Mesothelial cell of epicardium (in vitro differentiated cells): ENCODE measurements around the gene HKDC1.

- PRO-cap: no peak
Observed at GRCh38 chr10:68526542-68526855, 824 bp downstream of the SLC25A16 start.

DNA sequence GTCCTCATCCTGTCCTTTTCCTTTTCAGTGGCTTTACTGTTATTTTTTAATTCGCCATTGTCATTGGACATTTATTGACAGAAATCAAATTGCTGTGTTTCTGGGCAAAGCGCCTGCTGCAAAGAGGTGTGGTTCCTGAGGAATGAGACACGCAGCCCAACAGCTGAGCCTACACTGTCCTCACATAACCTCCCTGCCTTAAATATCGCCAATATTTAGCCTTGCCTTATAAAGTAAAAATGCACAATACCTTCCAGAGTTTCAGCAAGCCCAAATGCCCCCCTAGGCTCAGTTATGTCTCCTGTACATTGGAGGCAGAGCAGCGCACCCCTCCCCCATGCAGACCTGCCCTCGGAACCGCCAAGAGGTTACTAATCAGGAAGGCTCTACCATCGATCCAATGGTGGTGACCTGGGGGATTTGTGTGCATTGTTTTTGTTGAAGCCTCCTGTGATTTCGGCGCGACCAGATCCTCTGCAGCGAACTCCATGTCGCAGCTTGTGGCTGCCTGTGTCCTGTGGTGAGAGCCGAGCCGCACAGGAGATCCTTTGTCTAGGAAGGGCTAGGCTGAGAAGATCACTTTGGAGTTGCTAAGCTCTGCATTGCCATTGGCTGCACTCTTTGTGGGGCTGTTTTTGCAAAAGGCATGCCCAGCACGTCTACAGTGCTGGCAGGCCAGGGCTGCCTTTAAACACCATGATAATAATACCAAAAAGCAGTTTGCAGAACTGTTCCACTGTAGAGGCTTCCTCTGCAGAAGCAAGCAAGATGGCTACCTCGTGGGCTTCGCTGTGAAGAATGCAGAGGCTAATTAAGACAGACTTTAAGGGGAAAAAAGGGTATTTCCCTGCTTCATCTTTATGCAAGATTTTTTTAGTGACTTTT lies 40.0 kb downstream of the TET1 start:
- PRO-cap: unidirectional peak, minus-strand start at position 779 of the sequence

DNA sequence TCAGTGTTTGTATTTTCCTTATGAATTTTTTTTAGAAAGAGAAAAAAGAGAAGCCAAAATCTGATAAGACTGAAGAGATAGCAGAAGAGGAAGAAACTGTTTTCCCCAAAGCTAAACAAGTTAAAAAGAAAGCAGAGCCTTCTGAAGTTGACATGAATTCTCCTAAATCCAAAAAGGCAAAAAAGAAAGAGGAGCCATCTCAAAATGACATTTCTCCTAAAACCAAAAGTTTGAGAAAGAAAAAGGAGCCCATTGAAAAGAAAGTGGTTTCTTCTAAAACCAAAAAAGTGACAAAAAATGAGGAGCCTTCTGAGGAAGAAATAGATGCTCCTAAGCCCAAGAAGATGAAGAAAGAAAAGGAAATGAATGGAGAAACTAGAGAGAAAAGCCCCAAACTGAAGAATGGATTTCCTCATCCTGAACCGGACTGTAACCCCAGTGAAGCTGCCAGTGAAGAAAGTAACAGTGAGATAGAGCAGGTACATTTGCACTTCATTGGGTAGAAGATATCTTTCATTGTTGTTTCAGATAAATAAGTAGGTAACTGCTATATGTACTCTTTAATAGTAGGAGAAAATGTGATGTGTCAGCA lies 3.9 kb downstream of the DDX21 start:
- PRO-cap: no peak

DNA sequence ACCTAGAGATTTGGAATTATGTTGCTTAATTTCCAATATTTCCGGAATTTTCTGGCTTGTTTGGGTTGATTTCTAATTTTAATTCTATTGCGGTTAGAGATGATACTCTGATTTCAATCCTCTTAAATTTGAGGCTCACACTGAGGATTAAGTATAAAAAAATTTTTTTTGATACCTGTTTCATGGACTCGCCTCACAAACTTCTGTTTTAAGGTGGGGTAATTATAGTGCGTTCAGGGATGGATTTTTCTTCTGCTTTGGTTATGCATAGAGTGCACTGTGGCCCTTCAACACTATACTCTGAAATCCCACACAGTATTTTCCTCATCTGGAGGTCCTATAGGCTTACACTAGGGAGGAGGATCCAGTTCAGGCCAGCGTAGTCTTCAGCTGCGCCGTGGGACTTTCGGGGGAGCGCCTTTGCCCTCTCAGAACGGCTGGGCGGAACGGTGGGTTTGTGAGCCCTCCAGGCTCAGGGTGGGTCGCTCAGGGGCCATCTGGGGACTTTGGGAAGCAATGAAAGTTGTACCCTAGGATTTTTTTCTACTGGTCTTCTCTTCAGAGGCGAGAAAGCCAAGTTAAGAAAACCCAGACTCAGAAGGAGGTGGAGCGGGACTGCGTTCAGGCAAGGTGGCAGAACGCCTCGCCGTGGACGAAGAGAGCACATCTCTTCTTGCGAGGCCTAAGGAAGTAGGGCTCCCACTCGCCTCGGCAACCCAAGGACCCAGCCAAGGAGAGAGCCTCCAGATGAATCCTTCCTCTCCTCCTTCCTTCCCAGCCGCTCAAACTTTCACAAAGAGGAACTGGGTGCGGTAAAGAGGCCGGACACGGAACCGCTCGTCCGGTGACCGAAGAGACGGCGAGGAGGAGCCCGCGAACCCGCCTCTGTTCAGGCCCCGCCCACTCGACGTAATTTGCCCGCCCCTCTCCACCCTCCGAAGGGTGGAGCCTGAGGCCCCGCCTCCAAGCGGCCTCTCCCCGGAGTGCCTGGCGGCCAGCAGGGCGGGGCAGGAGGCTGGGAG lies 569 bp upstream of the VPS26A start:
- PRO-cap: unidirectional peak, plus-strand start at position 382 of the sequence; unidirectional peak, plus-strand start at position 591 of the sequence; bidirectional peak, plus-strand start at position 636 of the sequence, minus-strand start at position 617 of the sequence; bidirectional peak, plus-strand start outside the sequence, minus-strand start at position 881 of the sequence

GRCh38 chr10:69219847-69220469 lies at the start of gene HKDC1:
HKDC1 (plus strand) TSS chr10:69220332.
- PRO-cap: no peak

GRCh38 chr10:69315523-69316109 lies 3.0 kb upstream of the HK1 start:
- PRO-cap: no peak

DNA sequence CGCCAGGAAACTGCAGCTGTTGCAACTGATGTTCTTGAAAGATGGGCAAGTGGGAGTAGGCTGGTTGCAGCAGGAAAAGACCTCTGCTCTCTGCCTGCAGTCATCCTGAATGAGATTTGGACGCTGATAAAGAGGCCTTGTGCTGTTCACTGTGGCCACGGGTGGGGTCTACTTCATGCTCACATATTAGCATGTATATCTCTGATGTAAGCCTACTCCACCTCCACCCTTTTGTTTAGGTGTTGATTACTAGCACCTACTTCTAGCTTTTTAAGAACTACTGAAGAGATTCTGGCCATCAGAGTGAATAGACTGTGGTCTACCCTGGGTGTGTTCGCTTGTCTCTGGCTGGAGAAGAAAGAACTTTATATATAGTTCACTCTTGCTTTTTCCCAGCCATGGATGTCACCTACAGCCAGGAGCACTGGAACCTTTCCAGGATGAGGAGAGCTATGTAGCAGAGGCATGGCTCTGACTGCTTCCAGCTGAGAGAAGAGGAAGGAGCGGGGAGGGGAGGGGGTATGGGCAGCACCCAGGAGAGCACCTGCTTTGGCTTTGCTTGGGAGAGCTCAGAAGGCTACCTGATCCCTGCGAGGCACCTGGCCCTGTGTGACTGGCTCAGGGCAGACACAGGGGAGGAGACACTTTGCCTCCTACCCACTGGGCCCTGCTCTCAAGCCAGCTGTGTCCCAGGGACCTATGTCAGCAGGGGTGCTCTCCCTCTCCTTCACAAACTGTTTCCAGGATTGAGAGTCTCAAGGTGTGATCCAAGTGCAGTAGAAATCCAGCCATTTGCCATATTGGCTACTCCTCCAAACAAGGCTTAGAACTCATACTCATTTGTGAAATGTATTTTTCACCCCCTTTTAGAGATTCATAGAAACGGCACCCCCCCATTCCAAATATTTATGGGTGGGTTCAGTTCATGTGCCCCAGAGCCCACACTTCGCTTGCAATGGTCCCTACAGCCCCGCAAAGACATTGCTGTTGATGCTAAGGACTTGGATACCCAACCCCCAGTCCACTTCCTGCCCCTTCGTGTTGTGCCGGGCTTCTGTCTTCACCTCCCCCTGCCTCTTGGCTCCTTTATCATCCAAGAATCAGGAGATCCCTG lies 26.8 kb downstream of the HK1 start:
- PRO-cap: no peak

GRCh38 chr10:69362138-69363554 lies 44.0 kb downstream of the HK1 start:
- PRO-cap: no peak

- PRO-cap: no peak
Observed at GRCh38 chr10:69413449-69414064, 3.2 kb downstream of the TACR2 start.

- PRO-cap: no peak
Observed at GRCh38 chr10:69455352-69455753, 4.1 kb downstream of the TSPAN15 start.

GRCh38 chr10:69646246-69646731 lies 16.2 kb downstream of the FAM241B start:
- PRO-cap: no peak

- PRO-cap: no peak
Observed at GRCh38 chr10:70173831-70174717, 3.8 kb upstream of the SAR1A start.

DNA sequence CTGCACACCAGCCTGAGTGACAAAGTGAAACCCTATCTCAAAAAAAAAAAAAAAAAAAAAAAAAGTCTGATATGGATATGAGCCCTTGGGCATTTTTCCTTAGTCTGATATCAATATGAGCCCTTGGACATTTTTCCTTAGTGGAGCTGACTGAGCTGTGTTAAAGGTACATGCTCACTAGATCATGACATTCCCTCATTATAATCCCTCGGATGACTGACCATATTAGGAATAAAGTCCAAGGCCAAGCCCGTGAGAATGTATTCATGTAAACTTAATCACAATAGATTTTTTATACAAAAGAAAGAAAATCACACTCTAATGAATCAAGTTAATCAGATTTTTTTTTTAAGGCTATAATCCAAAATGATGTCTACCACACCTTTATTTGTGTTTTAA lies 5.6 kb downstream of the PPA1 start:
- PRO-cap: no peak

DNA sequence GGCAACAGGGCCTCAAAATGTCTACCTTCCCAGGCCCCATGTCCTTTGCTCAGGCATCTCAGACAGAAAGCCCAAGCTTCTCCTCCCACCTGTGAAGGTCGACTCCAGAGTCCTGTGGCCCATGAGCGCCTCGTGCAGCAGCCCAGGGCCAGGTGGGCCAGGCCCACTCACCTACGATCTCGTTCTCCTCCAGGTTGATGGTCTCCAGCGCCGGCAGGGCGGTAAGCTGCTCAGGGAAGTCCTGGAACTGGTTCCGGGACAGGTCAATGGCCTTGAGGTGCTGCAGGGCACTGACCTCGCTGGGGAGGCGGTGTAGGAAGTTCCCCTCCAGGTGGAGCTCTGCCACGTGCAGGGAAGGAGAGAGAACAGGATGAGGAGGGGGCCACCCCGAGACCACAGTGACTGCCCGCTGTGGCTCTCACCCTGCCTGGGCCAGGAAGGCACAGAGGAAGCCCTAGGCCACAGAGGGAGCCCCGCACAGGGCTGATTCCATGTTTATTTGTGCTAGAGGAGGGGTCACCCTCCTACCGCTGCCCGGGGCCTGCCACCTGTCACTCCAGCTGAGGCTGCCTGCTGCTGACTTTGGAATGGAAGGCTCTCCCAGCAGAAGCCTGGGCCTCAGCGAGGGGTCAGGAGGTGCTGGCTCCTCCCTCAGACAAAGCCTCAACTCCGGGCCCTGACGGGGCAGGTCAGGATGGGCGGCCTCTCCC lies 40.0 kb upstream of the NPFFR1 start:
- PRO-cap: no peak

DNA sequence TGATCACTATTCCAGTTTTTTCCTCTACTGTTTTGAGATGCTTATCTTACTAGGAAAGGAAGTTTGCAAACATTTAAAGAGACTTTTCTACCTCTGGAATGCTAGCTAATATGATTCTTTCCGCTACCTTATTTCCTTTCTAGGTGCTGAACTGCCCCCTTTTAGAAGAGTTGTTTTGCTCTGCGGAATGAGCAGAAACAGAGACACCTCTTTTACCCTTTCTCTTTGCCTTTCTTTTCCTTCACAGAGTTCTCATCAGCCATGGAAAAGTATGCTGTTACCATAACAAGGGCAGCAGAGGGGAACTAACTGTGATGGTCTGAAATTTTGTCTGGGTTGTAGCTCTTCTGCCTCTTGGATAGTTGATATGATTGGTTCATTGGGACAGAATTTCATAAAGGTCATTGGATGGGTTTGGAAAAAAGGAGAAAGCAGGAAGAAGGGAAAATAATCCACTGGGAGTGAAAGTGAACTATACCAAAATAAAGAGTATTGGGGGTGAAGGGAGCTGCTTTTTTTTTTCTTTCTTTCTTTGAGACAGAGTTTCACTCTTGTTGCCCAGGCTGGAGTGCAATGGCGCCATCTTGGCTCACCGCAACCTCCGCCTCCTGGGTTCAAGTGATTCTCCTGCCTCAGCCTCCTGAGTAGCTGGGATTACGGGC lies 5.7 kb downstream of the EIF4EBP2 start:
- PRO-cap: no peak

DNA sequence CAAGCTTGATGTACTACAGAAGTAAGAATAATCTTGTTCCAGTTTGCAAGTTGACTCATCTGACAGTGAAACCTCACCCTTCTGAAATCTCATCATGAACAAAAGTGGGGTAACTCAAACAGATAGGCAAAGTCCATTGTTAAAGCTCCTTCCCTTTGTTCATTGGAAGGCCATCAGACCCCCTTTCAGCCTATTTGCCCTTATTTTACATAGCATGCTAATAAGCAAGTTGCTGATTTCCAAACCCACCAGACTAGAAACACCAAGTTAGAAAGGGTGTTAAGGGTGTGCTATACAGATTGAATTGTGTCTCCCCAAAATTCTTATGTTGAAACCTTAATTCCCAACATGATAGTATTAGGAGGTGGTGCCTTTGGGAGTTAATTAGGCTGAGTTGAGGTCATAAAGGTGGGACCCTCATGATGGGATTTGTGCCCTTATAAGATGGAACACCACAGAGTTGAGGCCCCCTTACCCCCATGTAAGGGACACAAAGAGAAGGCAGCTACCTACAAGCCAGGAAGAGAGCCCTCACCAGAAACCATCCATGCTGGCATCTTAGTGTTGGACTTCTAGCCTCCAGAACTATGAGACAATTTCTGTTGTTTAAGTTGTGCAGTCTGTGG lies 13.9 kb downstream of the EIF4EBP2 start:
- PRO-cap: no peak

GRCh38 chr10:70427635-70428227 lies 13.8 kb downstream of the NODAL start:
- PRO-cap: no peak

- PRO-cap: no peak
Observed at GRCh38 chr10:70480056-70481061, 1.8 kb downstream of the PALD1 start.

DNA sequence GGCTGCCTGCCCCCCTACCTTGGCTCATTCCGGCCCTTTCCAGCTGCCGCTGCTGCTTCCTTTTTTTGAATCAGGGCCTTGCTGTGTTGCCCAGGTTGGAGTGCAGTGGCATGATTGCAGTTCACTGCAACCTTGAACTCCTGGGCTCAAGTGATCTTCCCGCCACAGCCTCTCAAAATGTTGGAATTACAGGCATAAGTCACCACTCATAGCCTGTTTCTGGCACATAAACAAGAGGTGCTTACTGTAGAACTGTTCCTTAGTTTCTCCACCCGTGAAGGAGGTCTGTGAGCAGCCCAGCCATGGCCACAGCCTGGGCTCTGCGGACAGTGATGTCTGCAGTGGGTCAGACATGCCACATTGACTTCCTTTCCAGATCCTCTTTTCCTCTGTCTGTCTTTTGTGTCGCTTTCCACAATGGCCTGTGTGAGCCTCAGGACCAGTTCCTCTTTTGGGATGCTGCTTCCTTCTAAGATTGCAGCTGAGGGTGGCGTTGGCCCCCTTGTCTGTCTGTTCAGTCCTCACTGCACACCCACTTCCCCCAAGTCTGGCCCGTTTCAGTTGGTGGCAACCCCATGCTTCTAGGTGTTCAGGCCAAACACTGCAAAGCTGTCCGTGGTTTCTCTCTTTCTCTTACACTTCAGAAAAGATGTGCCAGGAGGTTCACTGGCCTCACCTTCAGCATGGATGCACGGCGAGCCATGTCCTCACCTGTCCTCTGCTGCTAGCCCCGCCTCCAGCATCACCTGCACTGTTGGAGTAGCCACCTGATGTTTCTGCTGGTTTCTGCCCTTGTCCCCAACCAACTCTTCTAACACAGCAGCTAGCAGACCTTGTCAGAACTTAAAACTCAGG lies 14.7 kb downstream of the PALD1 start:
- PRO-cap: no peak

DNA sequence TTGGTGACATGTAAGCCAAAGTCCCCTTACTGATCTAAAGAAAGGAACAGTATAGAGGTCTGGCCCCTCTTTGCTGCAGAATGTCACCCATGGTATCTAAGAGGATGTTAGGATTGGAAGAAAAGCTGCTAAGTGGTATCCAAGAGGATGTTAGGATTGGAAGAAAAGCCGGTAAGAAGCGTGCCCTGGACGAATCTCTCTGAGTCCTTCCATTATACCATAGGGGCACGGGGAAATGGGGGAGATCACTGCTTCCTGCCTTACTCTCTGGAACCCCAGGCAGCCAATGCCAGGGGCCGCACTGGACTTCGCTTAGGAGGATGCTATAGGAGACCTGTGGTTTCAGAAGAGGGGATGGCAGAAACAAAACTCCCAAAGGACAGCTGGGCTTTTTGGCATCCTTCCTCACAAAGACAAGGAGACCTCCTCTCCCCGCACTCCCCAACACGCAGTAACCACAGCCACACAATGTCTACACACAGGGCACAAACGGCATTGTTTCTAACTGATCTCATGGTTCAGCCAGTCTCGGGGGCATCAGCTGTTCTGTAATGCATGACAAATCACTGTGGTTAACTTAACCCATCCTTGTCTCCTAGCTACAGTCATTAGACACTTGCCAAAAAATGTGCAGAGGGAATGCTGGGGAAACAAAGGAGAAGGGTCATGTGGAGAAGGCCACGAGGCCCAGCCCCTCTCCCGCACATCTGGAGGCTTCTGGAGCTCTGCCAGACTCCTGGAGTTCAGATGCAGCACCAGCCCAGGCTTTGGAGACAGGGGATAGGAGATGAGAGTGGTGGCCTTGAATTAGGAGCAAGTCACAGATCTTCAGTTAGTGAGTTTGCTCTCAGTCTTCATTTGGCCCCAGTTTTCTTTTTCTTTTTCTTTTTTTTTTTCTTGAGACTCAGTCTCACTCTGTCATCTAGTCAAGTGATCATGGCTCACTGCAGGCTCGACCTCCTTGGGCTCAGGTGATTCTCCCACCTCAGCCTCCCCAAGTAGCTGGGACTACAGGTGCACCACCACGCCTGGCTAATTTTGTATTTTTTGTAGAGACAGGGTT lies 7.6 kb upstream of the ADAMTS14 start:
- PRO-cap: no peak